ENCODE measurements around a stretch of chr4.

DNA sequence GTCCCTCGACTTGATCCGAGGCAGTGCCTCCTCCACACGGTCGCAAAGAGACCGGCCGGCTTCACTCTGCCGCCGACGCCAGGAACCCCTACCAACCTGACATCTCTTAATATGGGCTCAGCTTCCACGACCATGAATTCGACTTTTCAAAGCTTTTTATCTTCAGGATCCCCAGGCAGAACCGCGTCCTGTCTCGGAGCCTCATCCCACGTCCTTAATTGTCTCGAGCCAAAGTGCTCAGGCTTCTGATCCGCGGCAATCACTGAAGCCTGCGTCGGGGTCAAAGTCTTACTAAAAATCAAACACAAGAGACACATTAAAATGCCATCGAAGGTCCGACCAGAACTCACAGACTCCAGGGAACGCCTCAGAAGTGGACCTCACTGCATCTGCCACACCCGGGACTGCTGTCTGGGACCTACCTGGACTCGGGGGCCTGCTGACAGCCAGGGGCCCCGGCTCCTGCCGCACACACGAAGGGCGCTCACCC, 7.7 kb downstream of the CTBP1 start:
- PRO-cap = no peak

GRCh38 chr4:1541637-1542382, 135.6 kb upstream of the NKX1-1 start:
- PRO-cap = no peak

GRCh38 chr4:1548163-1548921, 135.8 kb downstream of the FAM53A start:
- PRO-cap = no peak

- PRO-cap = no peak
These were observed 21.3 kb downstream of the FGFR3 start for GRCh38 chr4:1814401-1814743.

DNA sequence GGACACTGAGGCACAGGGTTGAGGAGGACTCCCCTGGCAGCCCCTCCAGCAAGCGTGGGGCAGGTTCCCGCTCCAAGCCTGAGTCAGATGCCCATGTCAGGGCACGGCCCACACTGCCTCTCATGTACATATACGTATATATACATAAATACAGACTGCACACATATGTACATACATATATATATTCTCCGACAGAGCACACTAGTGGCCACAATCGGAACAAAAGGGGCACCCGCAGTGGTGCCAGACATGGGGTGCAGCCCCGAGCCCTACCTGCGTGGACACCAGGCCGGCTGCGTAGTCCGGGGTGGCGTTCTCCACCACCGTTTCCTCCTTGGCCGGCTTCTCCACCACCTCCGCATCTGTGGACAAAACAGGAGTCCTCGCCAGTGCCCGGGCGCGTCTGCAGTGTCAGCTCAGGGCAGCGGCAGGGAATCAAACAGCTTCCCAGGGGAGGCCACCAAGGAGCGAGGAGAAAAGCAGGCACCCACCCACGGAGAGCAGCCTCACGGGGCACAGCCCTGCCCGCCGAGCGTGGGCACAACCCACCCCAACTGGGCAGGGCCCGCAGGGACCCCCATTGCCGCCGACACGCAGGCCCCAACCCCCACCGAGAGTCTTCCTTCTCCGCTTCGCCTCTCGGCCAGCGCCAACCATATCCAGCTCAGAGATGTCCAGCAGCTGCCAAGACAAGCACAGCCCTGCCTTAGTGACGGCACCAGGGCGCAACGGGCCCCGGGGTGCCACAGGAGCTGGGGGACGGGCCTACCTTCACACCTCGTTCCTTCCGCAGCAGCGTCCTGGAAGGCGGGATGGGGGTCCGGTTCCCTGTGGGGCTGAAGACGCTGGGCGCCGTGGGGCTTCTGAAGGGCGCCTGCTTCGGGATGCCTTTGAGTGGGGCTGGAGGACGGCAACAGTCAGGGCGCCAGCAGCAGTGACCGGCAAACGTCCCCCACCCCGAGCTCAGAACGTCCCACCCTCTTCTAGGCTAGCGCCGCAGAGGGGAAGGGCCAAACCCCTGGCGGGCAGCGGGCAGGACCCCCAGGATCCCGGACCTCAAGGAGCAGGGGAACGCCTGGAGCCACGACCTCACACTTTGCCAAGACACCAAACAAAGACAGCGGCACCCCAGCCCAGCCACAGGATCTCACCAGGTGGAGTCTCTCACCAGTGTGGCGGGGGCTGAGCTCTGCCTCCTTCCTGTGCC, 22.9 kb downstream of the NELFA start:
- PRO-cap = no peak

GRCh38 chr4:1991328-1992323, 17.1 kb downstream of the NELFA start:
- PRO-cap = no peak

DNA sequence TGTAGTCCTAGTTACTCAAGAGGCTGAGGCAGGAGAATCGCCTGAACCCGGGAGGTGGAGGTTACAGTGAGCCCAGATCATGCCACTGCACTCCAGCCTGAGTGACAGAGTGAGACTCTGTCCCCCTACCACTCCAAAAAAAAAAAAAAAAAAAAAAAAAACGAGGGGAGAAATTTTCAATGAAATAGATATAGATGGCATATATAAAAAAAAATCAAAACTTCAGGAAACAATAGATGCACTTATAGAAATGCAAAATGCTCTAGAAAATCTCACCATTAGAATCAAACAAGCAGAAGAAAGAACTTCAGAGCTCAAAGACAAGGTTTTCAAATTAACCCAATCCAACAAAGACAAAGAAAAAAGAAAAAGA, 40.8 kb downstream of the HAUS3 start:
- PRO-cap = no peak

- PRO-cap = no peak
These were observed 1.1 kb downstream of the HAUS3 start for GRCh38 chr4:2240761-2241381.

GRCh38 chr4:2249669-2250320, 7.9 kb upstream of the HAUS3 start:
- PRO-cap = no peak

- PRO-cap = no peak
These were observed 332 bp downstream of the MXD4 start for GRCh38 chr4:2261655-2261898.

- PRO-cap = no peak
These were observed 77.3 kb upstream of the MXD4 start for GRCh38 chr4:2339166-2339720.

GRCh38 chr4:2412862-2413754, 5.3 kb downstream of the ZFYVE28 start:
- PRO-cap = no peak

DNA sequence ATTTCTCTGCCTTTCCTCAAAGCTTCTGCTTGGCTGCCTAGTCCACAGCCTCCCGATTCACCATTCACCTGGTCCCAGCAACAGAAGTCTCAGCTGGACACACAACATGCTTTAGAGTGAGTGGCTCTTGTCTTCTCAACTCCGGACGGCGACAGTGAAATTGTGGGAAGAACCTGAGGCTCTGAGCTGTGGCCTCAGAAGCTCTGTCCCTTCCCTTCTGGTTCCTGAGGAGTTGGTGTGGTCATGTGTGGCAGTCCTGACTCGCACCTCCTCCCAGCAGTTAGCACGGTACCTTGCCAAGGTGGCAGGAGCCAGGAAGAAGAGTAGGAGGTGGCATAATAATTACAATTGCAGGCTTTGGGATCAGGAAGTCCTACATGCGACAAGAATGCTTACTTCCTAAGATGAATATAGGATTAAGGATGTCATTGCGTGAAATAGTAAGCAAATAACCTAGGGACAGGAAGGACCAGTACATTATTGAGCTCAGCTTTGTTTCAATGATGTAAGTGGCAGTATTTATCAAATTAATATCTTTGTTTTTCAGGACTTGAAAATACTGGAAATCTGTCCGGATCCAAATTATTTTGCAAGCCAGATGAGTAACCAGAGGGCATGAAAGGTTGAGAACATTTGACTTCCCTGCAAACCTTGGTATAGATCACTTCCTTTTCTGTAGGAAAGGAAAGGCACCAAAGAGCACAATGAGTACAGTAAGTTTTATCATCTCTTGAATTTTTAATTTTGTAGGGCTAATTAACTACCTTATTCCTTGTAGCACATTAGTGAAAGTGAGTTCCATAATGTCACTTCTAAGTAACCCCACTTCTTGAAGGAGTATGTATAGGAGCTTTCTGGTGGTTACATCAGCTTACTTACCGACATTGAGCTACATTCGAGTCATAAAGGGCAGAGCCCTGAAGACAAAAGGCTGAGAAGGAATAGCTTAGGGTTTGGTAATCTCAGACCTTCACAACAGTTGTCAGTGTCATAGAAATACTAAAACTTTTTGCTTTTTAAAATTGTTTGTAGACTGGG, 21.2 kb downstream of the RNF4 start:
- PRO-cap = no peak

- PRO-cap = no peak
These were observed 36.0 kb downstream of the FAM193A start for GRCh38 chr4:2572432-2572867.

DNA sequence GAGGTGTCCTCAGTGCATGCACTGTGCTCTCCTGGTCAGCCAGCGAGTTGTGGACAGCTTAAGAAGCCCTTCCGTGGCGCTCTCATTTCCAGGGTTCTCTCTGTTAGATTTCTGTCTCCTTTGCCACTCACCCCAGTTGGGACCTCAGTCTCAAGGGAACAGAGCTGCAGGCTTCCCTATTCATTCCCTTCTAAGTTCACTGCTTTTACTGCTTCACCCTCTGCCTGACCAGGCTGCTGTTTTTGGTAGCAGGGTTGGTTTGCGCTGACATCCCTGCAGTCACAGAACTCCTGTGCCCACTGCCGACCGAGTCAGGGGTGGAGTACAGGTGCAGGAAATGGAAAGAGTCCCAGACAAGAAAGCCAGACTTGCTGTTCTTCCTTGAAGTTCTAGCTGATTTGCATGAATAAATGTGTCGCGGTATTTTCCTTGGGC, 85.0 kb downstream of the TNIP2 start:
- PRO-cap = no peak

DNA sequence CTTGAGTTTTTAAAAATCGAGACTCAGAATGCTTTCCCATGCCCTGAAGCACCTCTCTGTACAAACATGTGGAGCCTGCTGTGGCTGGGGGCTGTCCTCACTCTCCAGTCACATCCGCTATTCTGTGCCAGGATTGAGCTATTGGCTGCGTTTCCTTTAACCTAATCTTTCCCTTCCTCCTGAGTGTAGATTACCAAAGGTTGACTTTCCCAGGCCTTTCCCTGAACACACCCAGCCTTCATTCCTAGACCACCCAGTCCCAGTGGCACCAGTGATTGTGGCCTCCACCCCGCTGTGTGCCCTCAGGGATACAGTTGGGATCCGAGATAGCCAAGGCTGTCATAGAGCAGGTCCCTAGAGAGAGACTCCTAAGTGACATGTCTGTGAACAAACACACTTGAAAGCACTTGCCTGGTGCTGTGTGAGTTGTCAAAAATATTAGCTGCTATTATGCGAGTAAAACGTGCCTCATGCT, 41.8 kb downstream of the TNIP2 start:
- PRO-cap = no peak

GRCh38 chr4:2746086-2746729, 9.9 kb downstream of the TNIP2 start:
- PRO-cap = no peak

DNA sequence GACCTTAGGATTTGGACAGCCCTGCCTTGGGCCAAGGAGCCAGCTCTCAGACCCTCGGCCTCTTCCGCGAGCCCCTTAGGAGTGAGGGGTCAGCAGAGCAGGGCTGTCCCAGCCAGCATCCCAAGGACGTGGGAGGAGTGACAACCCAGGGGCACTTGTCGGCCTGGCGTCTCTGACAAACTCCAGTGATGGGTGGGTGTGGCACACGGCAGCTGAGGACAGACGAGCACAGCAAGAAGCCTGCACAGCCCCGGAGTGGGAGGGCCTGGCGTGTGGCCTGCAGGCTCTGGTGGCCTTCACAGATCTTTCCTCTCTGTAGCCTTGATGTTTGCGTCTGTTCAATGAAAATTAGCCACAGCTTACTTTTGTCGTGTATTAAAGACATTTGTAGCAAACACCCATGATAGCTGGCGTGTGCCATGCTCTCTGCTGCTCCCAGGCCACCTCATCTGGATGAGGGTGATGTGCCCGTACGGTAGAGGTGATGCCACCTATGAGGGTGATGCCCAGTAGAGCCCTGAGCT, 11.7 kb upstream of the TNIP2 start:
- PRO-cap = no peak

DNA sequence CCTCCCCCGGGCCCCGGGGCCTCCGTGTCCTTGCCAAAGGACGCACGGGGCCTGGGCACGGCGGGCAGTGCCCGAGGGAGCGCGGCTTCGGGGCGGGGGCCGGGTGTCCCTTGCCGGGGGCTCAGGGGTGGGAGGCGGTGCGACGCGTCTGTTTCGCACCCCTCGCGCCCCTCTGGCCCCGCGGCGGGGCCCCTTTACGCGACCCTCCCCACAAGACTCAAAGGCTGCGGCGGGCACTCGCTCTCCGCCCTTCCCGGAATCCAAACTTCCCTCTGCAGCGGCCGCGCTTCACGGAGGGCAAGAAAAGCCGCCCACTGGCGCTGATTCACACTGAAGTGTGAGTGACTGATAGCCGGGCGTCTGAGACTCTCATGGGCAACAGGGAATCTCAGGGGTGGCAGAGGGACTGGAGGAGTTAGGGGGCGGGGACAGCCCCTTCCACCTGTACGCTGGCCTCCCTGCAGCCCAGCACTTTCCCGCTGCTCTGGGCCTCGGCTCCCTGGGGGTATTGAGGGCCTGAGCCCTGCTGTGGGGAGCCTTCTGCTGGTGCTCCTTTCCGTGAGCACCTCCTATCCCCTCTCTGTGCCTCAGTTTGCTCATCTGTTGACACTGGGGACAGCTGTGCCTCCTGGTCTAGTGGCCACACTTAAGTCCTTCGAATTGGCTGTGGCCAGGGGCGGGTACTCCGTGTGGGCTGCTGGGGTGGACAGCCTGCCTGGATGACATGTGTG, 701 bp downstream of the SH3BP2 start:
- PRO-cap = unidirectional peak, minus-strand start at position 262 of the sequence

- PRO-cap = no peak
These were observed 20.6 kb downstream of the SH3BP2 start for GRCh38 chr4:2813496-2813873.

Measured in tibial artery (tissue), 1 donor.